ENCODE results near the genes SAA4 and SAA2.

- PRO-cap: no peak
Observed at GRCh38 chr11:14844688-14845138, 47.3 kb downstream of the CYP2R1 start.

GRCh38 chr11:14872899-14873582 is 19.0 kb downstream of the CYP2R1 start:
- PRO-cap: no peak

DNA sequence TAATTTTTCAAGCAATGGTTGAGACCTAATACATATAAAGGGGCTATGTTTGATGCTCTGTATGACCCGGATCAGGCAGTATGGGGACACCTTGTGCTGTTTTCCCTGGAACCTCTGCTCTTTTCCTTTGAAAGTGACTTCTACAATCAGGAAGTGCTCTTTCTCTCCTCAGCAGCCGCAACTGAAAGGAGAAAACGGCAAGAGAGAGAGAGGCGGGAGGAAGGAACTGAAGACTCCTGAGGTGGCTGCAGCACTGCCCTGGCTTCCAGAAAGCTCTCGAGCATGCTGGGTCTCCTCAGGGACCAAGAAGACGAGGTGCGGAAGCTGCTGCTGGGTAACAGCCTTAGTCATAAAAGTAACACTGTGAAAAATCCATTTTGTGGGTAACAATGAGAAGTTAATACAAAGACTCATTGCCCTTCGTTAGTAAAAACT is 473.6 kb downstream of the SOX6 start:
- PRO-cap: no peak

GRCh38 chr11:16193636-16194554 is 162.5 kb downstream of the SOX6 start:
- PRO-cap: no peak

GRCh38 chr11:16297445-16297874 is 58.9 kb downstream of the SOX6 start:
- PRO-cap: no peak

GRCh38 chr11:16779223-16780107 is 41.0 kb downstream of the C11orf58 start:
- PRO-cap: no peak

DNA sequence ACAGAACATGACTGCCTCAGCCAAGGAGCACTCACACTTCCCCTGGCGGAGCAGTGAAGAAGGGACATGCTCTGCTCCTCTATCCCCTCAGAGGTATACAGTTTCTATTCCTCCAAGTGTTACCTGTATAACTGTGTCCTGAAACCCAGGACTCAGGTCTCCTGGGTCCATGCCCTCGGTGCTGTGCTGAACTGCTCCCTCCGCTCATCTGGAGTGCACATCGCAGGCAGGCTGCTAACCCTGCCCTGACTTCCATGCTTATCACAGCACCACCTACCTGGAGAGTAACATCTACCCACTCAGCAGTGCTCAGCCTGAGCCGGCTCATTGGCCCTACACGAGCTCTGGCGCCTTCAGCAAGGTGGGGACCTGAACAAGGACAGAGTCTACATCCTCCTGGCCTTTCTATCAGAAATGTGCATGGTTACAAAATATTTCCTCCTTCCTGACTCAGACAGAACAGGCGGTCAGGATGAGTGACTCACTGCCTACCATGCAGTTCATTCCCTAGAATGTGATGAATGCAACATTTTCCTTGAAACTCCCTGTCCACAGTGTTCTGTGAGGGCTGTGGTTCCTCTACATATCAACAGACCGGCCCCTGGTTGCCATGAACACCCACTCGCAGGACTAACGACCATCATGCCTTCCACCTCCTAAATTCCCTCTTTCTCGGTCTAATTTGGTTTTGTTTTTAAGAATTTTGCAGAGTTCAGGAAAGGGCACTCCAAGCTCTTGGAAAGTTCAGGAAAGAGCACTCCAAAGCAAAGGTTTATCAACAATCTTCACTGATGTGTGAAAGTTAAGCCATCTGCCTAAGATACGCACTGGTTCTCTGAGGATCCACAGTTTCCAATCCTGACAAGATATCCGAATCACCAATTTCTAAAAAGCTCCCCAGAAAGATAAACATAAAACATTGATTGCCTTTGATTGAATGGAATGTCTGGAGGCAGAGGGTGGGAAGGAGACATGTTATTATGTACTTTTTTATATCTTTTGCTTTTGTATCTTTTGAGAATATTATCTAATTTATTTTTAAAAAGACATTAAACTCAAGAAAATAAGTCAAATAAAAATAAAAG is 53.2 kb downstream of the C11orf58 start:
- PRO-cap: no peak

GRCh38 chr11:16864884-16865247 is 126.4 kb downstream of the C11orf58 start:
- PRO-cap: no peak

DNA sequence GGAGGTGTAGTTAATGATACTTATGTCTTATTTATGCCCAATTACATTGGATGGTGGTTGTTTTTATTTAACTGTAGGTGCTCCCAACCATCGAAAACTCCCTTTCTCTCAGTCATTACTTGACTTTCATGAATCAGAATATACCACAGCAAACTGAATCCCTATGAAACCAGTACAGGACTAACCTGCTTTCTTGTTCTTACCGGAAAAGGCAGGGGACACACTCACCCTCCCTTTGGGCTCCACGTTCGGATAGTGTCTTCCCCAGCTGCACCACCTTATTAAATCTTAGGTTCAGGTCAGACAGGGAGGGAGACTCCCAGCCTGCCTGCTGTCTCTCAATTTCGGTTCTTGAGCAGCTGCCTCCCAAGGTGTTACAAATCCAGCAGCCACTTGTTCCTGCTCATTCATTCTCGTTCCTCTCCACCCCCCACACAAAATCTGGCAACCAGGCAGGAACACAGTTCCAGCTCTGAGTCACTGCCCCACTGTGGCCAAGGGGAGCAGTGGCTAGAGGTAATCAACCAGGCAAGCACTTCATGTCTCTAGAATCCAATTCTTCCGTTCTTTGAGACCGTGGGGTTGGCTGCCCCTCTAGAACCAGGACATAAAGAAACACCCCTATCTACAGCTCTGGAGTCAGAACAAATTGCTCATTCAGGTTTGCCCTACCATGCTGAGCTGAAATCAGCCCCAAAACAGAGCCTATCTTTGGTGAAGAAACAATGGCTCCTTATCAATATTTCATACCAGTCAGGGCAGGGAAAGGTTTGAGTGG is 133.0 kb downstream of the PLEKHA7 start:
- PRO-cap: no peak

DNA sequence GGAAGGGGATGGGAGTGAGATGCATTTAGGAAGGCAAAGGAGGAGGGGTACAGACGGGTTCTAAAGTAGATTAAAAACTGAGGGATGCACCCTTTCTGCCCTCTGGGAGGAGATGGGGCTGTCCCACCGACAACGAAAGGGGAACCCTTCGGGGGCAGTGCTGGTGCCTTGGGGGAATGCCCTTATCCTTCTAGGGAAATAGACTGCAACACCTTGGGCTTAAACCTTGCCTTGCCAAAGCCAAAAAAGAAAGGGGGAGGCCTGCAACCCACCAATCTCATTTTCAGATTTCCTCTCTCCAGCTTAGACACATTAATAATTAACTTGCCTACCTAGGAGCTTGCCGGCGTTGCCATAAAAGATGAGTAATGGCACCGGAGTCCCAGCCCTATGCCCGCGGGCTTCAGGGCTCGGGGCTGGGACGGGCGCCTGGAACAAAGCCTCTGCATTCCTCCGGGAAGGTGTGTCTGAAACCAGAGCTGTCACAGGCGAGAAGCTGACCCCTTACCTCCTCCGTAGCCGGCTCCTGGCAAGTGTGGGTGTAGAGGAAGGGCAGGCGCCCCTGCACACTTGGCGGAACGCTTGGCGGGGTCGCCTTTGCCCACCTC is 89.6 kb downstream of the PLEKHA7 start:
- PRO-cap: bidirectional peak, plus-strand start at position 364 of the sequence, minus-strand start at position 281 of the sequence

GRCh38 chr11:16974787-16975325 is 39.4 kb downstream of the PLEKHA7 start:
- PRO-cap: no peak

GRCh38 chr11:16992958-16994036 is 20.9 kb downstream of the PLEKHA7 start:
- PRO-cap: bidirectional peak, plus-strand start at chr11:16993786, minus-strand start at chr11:16993615

DNA sequence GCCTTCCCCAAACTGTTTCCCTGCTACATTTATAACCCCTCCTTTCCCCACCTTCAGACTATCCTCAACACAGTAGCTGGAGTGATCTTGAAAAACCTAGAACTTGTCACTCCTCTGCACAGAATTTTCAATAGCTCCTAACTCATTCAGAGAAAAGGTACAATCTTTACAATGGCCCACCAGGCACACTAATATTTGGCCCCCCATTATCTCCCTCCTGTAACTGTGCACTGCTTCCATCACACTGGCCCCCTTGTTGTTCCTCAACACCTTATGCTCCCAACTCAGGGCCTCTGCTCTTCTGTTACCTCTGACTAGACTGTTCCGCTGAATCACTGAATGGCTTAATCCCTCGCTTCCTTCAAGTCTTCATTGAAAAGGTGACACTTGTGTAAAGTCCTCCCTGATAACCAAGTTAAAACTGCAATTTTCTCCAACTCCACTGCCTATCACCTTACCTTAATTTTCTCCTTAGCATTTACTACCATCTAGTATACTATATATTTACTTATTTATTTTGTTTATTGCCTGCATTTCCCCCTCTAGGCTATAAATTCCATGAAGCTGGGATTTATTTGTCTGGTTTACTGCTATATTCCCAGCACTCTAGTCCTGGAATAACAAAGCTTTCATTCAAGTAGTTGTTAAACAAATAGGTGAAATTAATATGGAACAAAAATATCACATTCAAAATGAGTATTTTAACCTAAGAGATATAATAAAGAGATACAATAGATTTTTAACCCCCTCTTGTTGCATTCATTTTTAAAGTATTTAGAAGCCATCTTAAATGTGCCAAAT is 21.8 kb downstream of the PIK3C2A start:
- PRO-cap: no peak

GRCh38 chr11:17273928-17274347 is 2.6 kb upstream of the NUCB2 start:
- PRO-cap: no peak

DNA sequence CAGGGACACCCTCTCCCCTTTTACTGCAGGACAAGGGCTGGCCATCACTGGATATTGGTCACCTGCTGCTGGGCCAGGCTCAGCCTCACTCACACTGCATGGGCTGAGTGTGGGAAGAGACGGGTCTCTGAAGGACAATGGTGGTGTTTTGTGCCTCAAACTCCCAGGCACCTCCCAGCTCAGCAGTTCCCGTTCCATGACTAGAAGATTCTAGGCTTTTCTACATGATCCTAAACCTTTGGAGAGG is 27.4 kb downstream of the KCNC1 start:
- PRO-cap: no peak

- PRO-cap: no peak
Observed at GRCh38 chr11:17985412-17985835, 27.4 kb downstream of the SERGEF start.

GRCh38 chr11:18236377-18237563 is at the start of gene SAA4:
SAA4 (minus strand) TSS chr11:18236802.
- PRO-cap: unidirectional peak, minus-strand start at chr11:18236808

- PRO-cap: no peak
Observed at GRCh38 chr11:18248299-18249023, at the start of gene SAA2. SAA2 (minus strand) TSS chr11:18248668.

DNA sequence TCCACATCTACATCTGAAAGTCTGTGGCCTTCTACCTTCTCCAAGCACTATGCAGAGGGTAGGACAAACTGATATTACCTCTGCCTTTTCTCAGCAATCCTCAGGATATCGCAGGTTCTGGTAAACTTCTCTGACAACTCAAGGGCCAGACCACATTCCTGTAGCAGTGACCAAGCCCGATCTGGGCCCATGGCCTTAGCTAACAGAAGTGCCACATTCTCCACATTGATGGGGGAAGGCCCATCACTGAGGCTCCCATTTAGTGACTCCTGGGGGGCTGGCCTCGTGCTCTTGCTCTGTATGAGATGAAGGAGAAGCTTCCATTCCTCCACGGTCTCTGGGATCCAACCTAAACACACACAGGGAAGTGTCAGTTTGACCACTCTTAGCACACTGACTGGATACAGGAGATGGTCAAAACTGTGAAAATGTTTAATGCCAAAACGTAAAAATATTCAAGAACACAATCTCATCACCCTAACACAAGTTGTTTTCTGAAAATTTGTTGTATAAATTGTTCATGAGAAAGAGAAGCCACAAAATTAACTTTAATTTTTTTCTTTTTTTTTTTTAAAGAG is 15.9 kb downstream of the SAA1 start:
- PRO-cap: no peak

DNA sequence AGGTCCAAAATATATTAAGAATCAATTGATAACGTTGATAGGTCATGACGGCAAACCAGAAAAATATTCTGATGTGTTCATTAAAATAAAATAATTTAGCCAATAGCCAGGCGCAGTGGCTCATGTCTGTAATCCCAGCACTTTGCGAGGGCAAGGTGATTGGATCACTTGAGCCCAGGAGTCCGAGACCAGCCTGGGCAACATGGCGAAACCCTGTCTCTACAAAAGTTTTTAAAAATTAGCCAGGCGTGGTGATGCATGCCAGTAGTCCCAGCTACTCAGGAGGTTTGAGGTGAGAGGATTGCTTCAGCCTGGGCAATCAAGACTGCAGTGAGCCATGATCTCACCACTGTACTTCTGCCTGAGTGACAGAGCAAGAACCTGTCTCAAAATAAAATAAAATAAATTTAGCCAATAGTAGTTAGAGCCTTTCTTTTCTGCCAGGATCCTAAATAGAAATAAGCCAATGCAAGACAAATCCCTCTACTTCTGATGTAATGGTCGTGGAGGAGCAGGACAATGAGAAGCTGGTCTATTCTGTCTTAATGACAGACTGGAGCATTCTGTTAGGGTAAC is 12.2 kb downstream of the HPS5 start:
- PRO-cap: unidirectional peak, plus-strand start at position 318 of the sequence

All from left lobe of liver (tissue), 1 donor.